Bronchial lymph node (tissue), 1 donor: Measurements from ENCODE around the gene TRNT1.

- PRO-cap = no peak
Measured at GRCh38 chr3:536817-537219, 340.3 kb downstream of the CHL1 start.

DNA sequence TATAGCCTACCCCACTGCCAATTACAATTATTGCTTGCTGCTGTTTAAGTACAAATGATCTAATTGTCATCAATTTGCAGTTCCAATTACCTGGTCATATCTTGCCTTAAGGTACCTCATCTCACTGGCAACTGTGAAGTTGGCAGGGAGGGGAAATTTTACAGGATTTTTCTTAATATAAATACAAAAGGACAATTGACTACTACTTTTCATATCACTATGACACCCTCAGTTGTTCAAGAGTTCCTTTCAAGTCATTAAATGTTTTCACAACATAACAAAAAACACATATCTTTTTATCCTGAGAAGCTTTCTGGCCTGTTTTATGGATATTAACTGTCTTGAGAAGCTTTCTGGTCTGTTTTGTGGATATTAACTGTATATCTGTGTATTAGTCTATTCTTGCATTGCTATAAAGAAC is 213.4 kb upstream of the CNTN4 start:
- PRO-cap = no peak

DNA sequence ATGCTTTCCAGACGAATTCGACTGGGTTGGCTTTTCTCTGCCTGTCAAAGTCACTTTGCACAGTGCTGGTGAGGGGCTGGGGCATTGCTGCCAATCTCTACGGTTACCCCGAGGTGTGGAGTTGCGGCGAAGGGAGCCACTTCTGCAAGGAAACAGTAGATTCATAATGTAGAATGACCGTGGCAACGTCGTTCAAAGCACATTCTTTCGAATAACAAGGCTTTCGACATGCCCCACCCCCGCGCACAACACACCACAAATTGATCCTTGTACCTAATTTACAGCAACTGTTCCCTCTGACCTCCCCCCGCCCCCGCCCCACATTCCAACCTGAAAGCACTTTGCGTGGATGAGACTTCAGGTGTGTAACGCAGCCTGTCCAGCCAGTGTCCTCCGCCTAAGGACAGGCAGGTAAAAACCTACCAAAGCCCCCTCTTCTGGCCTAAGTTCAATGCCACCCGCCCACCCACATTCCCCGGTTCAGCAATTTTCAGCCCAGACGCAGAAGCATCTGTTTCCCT is 789 bp upstream of the CNTN4 start:
- PRO-cap = no peak

GRCh38 chr3:3126075-3127145 is at the start of gene TRNT1:
TSS of gene TRNT1 (plus strand) at chr3:3126940.
- PRO-cap = bidirectional peak, plus-strand start at chr3:3126955, minus-strand start at chr3:3126786

GRCh38 chr3:3135004-3135661 is 8.4 kb downstream of the TRNT1 start:
- PRO-cap = no peak

- PRO-cap = no peak
Measured at GRCh38 chr3:3800681-3801010, 1.4 kb downstream of the LRRN1 start.

- PRO-cap = no peak
Measured at GRCh38 chr3:4713704-4714667, 220.8 kb downstream of the ITPR1 start.

- PRO-cap = unidirectional peak, plus-strand start at chr3:4722321
Measured at GRCh38 chr3:4722095-4722454, 228.9 kb downstream of the ITPR1 start.

- PRO-cap = no peak
Measured at GRCh38 chr3:4723938-4724855, 231.0 kb downstream of the ITPR1 start.

- PRO-cap = no peak
Measured at GRCh38 chr3:4742279-4742698, 236.9 kb upstream of the BHLHE40 start.

GRCh38 chr3:4750032-4750700 is 229.1 kb upstream of the BHLHE40 start:
- PRO-cap = no peak

DNA sequence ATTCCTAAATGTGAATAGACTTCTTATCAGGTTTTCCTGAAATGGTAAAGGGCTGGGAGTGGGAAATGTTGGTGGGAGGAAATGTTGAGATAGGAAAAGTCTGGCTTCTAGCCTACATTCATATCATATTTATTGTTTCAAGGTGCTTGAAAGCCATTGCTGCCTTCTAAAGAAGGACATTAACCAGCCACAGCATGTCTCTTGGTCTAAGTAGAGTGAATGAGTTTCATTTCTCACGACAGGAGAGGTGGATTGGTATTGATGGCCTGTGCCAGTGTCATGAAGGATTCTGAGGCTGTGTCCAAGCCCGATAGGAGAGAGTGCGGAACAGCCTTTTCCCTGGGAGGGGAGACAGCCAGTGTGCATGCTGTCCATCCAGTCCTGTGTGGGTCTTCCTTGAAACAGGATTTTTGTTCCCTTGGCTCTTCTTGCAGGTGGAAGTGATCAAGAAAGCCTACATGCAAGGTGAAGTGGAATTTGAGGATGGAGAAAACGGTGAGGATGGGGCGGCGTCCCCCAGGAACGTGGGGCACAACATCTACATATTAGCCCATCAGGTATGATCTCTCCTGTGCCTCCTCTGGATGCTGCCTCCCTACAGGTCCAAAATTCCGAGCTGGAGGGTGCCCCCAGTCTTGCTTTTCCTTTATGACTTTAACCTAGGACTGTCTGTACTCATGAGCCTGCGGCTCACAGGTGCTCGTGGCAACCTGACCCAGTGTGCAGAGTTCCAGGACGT is 196.9 kb upstream of the BHLHE40 start:
- PRO-cap = no peak

GRCh38 chr3:4807373-4807697 is 171.9 kb upstream of the BHLHE40 start:
- PRO-cap = no peak

DNA sequence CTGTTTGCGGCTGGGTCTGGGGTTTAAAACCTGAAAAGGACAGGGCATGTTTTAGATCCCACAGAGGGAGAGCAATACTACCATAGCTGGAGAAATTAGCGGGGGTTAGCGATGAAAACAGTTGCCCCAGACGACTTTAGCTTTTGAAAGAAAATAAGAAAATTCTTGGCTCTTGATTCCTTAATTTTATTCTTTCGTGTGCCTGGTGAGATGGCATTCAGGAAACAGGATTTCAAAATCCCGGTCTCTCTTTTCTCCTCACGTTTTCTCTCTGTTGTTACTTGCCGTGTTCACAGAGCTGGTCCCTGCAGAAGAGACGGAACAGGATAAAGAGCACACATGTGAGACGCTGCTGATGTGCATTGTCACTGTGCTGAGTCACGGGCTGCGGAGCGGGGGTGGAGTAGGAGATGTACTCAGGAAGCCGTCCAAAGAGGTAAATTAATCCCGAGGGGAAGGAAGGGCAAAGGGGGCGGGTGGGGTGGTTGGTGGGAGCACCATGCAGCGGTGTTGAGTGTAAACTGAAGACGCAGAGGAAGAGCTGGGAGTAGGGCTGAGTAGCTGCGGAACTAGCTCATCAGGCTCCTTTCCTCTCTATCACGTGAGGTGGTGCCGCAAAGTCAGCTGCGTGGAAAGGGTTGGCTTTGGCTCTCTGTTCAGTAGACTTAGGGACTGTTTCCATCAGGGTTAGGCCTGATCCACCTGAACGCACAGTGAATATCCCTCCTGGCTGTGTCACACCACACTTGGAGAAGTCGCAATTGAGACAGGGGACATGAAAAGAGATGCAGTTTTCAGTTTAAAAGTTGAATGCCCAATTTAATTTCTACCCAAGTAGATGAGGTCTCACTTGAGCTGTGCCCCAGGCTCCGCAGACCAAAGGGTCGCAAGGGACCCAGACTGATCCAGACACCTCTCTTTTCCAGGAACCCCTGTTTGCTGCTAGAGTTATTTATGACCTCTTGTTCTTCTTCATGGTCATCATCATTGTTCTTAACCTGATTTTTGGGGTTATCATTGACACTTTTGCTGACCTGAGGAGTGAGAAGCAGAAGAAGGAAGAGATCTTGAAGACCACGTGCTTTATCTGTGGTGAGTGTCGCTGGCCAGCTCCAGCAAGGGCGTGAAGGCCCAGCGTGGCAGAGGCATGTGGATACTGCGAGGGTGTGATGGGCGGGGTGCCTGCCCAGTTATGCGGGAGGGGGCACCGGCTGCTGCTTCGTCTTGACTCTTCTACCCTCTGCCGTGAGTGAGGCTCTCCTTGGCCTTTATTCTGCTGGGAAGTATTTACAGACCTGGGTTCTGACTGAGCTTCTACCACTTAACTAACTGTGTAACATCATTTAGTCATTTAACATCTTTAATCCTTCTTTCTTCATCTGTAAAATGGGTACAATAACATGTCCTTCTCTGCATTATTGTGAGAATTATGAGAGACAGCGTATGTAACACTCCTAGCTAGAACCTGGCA is 164.6 kb upstream of the BHLHE40 start:
- PRO-cap = no peak

GRCh38 chr3:4983215-4983868 is 4.1 kb downstream of the BHLHE40 start:
- PRO-cap = no peak

DNA sequence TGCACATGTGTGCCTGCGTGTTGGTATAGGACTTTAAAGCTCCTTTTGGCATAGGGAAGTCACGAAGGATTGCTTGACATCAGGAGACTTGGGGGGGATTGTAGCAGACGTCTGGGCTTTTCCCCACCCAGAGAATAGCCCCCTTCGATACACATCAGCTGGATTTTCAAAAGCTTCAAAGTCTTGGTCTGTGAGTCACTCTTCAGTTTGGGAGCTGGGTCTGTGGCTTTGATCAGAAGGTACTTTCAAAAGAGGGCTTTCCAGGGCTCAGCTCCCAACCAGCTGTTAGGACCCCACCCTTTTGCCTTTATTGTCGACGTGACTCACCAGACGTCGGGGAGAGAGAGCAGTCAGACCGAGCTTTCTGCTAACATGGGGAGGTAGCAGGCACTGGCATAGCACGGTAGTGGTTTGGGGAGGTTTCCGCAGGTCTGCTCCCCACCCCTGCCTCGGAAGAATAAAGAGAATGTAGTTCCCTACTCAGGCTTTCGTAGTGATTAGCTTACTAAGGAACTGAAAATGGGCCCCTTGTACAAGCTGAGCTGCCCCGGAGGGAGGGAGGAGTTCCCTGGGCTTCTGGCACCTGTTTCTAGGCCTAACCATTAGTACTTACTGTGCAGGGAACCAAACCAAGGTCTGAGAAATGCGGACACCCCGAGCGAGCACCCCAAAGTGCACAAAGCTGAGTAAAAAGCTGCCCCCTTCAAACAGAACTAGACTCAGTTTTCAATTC is 4.8 kb downstream of the BHLHE40 start:
- PRO-cap = bidirectional peak, plus-strand start at position 329 of the sequence, minus-strand start at position 209 of the sequence; bidirectional peak, plus-strand start at position 604 of the sequence, minus-strand start at position 459 of the sequence

DNA sequence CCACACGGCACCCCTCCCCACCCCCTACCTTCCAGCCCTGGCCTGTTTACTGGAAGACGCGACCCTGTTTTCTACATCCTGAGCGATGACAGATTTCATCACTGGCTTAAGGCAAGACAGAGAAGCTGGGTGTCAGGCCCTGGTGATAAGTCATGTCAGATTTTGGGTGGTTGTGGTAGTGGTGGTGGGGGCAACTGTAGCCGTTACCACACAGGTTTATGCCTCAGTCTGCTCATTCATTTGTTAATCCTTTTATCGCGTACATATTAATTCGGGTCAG is 23.3 kb downstream of the BHLHE40 start:
- PRO-cap = no peak

DNA sequence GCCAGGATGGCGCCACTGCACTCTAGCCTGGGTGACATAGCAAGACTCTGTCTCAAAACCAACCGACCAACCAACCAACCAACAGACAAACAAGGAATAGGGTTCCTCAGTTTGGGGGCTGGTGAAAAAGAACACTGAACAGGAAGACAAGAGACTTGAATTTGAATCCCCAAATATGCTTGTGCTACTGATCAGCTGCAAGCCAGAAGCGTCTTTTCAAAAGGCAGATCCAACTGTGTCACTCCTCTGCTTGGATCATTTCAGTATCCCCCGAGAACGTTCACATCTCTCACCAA is 60.0 kb downstream of the BHLHE40 start:
- PRO-cap = no peak

DNA sequence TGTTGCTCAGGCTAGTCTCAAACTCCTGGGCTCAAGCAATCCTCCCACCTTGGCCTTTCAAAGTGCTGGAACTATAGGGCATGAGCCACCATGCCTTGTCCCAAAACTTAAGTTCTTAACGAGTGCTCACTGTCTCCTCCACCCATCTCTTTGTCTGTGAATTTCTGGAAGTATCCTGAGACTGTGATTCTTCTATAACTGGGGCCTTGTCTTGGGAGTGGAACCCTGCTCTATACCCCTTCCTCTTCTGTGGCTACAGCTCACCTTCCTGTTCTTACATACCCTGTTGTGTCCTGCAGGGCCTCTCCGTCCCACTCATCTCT is 66.9 kb upstream of the ARL8B start:
- PRO-cap = no peak

DNA sequence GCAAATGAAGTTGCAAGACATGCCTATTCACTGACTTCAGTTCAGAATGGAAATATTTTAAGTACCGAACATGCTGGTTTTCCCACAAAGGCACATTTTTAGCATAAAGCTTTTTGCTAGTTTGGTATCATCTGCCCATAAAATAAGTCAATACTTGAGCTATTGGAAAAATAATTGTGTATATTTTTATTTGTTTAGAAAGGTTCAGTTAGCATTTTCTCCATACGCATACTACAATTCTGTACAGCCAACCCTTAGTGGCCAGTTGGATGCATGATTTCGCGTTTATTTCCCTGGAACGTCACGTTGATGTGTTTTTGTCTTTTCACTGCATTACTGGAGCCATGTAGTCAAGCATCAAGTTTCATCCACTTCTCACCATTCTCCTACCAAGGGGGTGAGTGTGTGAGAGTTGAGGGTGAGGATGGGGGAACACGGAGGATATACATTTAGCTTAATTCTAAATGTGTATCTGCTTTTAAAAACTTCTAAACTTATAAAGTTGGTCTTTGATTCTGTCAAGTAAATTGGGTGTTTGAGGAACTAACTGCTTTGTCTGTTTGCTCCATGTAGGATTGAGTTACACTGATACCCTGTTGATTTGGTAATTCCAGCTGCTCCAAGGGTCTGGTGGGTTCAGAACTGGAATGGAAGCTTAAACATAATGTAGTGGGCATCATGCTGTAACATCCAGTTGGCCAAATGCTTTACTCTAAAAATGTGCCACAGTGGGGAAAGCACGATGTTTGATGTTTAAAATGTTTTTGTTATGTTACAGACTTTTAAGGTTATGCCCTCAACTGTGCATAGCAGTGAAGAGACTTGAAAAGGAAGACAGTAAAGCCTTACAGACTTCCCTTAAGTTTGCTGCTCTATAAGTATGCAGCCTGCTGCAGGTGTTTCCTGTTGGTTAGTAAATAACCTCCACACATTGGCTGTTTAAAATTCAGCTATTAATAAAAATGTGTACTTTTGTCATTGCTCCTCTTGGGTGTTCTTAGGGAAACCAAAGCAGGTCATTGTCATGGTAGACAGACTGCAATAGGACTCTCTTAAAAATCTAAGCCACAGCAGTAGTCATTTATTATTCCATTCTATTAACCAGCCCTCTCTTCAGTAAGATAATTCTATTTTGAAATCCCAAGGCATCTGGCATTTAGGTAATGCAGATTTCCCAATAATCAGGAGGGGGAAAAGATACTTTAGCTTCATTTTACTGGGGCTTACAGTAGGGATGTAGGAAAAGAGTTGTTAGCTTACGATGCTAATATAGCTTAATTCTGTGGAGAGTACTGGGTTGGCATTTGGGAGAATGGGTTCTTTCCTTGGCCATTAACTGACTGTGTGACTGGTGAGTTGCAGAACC is 6.0 kb upstream of the EDEM1 start:
- PRO-cap = bidirectional peak, plus-strand start at position 1,014 of the sequence, minus-strand start at position 836 of the sequence